Bronchial epithelial cell (primary cell): ENCODE results near the gene ATXN2L.

DNA sequence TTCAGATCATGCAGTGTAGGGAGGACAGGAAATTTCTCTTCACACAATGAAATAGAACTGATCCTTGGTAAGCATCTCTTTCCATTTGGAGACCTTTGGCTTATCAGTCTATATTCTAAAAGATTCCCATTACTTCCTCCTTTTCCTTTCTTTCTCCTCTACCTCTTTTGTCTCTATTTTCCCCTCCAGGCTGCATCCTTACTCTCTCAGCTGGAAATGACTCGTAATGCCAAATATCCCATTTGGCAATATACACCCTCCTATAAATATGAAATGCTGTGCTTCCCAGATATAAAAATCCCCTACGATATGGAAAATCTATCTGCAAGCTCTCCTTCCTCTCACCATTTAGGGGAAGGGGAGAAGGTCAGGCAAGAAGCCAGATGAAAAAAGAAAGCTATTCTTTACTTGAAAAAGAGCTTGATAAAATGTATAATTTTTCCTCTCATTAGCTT lies 40.0 kb downstream of the XPO6 start:
- RRBS, 2 experiments, result no CpG with 5 or more reads among the region's 2 CpGs

- RRBS, 2 experiments, result 1 to 4% methylated on average over 16 of the region's 38 CpGs
Observed at GRCh38 chr16:28293148-28293662, 880 bp downstream of the SBK1 start.

DNA sequence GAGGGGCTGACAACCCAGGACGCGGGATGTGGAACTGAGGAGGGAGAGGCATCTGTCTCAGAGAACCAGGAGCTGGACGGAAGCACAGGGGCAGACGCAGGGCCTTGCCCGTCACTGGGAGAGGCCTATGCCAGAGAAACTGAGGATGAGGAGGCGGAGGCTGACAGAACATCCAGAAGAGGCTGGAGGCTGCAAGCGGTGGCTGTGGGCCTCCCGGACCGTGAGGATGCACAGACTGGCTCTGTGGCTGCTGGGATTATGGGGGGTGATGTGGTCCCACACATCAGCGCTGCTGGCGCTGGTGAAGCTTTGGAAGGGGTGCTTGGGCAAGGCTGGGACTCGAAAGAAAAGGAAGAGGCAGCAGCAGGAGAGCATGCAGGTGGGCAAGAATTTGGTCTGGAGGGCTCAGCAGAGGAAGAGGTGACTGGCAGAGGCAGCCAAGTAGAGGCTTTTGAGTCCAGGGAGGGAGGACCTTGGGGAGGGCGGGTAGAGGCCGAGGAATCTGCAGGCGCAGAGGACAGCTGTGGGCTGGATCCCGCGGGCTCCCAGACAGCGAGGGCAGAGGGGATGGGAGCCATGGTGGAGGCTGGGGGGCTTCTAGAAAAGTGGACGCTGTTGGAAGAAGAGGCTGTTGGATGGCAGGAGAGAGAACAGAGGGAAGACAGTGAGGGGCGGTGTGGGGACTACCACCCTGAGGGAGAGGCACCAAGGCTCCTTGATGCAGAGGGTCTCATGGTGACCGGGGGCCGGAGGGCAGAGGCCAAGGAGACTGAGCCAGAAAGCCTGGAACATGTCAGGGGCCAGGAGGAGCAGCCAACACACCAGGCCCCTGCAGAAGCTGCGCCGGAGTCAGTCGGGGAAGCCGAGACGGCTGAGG lies 2.9 kb downstream of the APOBR start:
- RRBS, 2 experiments, result 83 to 100% methylated on average over 1 to 6 of the region's 27 CpGs

DNA sequence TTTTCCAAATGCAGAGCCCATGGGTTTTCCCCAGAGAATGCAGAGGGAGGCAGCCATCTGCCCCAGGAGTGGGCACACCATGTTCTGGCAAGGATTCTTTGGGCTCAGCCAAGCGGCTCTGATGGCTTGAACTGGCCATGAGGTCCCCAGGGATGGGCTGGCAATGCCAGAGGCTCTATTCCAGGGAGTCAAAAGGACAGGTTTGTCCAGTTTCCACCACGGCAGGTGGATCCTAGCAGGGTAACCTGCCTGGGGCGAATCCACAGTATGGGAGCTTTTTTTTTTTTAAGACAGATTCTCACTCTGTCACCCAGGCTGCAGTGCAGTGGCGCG lies 1.6 kb downstream of the IL27 start:
- RRBS, 2 experiments, result no CpG with 5 or more reads among the region's 5 CpGs

- RRBS, 2 experiments, result no CpG with 5 or more reads among the region's 6 CpGs
Observed at GRCh38 chr16:28572999-28573430, 19.3 kb downstream of the SGF29 start.

DNA sequence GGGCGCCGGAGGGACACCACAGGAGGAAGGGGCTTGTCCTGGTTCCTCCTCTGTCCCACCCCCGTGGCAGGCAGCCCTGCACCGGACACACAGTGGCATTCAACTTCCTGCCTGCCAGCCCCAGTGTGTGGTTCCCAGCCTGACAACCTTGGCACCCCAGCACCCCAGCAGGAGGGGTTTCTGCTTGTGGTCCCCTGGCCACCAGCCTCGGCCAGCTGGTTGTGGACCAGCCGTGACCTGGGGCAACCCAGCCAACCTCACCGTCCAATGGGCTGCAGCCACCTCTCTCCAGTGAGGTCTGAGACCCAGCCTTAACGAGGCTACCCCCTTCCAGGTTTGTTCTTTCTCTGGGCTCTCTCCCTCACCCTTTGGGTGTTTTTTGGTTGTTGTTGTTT lies 22.8 kb upstream of the EIF3C start:
- RRBS, 2 experiments, result no CpG with 5 or more reads among the region's 8 CpGs

GRCh38 chr16:28822250-28823373 lies at the start of gene ATXN2L:
Gene ATXN2L, plus strand, starts transcription at chr16:28822999.
- RRBS, 2 experiments, result under 1 to 3% methylated on average over 32 of the region's 107 CpGs

- RRBS, 2 experiments, result no CpG with 5 or more reads among the region's 19 CpGs
Observed at GRCh38 chr16:28836141-28836693, 9.9 kb downstream of the TUFM start.

DNA sequence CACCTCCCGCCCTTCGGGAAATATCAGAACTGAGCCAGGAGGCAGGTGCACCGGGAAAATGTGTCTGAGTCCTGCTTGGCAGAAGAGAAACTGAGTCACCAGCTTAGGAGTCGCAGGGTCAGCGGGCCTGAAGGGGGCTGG lies 449 bp downstream of the SH2B1 start:
- RRBS, 2 experiments, result 0 to 3% methylated on average over 1 of the region's 5 CpGs

GRCh38 chr16:28963930-28964664 lies 10.5 kb upstream of the SPNS1 start:
- RRBS, 2 experiments, result no CpG with 5 or more reads among the region's 4 CpGs

DNA sequence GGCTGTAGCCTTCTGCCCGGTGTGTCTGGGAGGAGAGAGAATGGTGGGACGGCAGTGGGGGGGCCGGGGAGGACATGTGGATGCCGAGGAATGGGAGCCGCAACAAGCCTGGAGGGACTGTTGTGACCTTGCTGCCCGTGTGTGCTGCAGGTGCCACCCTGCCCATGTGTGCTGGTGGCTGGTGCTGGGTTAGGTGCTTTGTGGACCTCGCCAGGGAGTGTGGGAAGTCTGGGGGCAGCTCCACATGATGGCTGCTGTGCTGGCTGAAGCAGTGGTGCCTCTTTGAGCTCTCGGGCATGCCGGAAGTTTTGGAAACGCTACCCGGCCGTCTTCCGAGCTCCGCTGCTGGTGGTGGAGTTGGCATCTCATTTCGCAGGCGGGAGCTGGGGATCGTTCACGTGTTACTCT lies 132.2 kb downstream of the LAT start:
- RRBS, 2 experiments, result no CpG with 5 or more reads among the region's 18 CpGs

- RRBS, 2 experiments, result no CpG with 5 or more reads among the region's 23 CpGs
Observed at GRCh38 chr16:29186548-29187202, 201.8 kb downstream of the LAT start.

GRCh38 chr16:29220287-29220999 lies 186.1 kb downstream of the NPIPB11 start:
- RRBS, 2 experiments, result 50 to 67% methylated on average over 2 of the region's 39 CpGs

- RRBS, 2 experiments, result 80 to 86% methylated on average over 2 of the region's 40 CpGs
Observed at GRCh38 chr16:29261426-29262328, 144.8 kb downstream of the NPIPB11 start.

DNA sequence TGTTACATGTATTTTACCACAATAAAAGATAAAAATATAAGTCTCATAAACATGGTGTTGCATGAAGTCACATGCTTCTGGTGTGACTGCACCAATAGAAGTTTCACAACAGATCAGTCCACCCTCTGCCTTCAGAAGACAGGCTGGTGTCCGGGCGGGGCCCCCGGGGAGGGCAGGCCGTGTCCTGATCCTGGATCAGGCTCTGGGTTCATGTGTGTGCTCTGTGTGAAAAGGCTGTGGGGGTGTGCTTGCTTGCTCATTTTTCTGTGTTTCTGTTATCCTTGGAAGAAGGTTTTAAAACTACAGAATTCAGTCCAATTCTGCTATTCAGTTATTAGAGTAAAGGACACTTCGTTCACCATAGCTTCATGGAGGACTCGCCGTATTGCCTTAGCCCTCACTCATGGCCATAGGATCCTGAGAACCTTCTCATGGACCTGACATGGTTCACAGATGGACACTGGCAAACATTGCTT lies 106.3 kb downstream of the NPIPB11 start:
- RRBS, 2 experiments, result no CpG with 5 or more reads among the region's 7 CpGs

DNA sequence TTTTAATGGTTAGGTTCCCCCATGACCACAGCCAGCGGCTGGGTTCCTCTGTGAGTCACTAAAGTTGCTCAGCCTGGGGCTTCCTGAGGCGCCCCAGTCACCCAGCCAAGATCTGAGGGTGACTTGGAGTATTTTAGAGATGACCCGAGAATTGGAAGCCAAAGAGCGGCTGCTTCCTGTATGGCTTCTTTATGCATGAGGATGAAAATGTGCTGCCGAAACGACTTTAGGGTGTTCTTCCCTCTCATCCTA lies 87.8 kb downstream of the NPIPB11 start:
- RRBS, 2 experiments, result no CpG with 5 or more reads among the region's 6 CpGs

- RRBS, 2 experiments, result no CpG with 5 or more reads among the region's 17 CpGs
Observed at GRCh38 chr16:29337250-29337825, 69.2 kb downstream of the NPIPB11 start.

DNA sequence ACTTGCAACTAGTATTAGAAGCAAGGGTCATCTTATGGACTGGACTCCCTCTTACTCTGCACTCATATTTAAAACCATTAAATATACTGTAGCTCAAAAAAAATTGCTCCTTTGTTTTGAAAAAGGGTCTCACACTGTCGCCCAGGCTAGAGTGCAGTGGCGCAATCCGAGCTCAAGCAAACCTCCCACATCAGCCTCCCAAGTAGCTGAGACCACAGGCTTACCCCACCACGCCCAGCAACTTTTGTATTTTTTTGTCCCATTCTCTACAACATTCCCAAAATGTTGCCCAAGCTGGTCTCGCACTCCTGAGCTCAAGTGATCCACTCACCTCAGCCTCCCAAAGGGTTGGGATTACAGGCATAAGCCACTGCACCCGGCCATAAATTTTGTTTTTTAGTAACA lies 91.0 kb upstream of the SPN start:
- RRBS, 2 experiments, result no CpG with 5 or more reads among the region's 6 CpGs

DNA sequence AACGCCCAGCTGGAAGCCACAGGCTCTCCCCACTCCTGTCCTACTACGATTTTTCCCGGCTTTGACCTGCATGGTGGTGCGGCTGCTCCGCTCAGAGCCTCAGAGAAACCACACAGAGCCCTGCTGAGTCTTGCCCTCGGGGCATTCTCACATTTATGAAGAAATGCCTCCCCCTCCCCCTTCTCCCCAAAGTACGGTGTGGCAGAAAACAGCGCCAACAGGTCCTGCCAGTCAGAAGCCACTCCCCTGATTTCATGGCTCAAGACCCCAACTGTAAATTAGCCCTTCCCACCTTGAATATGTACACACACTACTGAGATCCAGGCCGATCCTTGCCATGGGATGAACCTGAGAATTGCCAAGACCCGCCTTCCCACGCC lies 51.5 kb upstream of the SPN start:
- RRBS, 2 experiments, result no CpG with 5 or more reads among the region's 11 CpGs

GRCh38 chr16:29645542-29646204 lies 17.4 kb upstream of the SPN start:
- RRBS, 2 experiments, result no CpG with 5 or more reads among the region's 7 CpGs